ENCODE measurements around a stretch of chr22.

DNA sequence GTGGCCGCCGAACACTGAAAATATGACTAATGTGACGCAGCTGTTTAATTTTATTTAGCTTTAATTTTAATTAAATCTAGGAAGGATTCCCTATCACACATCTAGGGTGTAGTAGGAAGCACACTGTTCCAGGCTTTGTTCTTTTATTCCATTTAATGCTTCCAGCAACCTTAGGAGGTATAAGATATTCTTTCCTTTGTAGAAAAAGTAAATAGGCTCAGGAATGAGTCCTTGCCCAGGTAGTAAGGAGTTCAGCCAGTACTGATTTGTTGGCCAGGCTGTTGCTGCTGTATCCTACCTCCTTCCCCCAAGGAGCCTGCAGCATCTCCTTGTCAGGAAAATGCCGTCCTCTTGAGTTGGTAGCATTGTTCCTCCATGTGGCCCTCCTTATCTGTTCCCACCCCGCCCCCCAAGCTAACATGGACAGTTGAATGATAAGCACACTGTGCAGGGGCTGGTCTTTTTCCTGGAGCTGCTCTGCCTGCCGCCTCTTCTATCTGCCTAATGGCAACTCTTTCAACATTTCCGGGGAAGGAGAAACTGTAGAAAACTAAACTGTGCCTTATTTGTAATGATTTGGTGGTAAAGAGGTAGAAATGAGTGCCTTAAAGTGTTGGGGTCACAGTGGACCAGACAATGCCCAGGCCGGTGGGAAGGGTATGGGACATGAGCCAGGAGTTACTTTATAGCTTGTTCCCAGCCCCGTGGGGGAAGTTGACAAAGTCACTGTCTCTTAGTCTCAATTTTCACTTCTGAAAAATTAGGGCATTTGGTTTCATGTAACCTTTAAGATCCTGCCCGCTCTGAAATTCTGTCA, 4.3 kb downstream of the FAM118A start:
CAGE:
- cytosol, long polyA minus RNA = no peak
- cytosol, long polyA plus RNA = no peak
- long polyA plus RNA = no peak
- nucleus, long polyA minus RNA = no peak
- nucleus, long polyA plus RNA = no peak

DNA sequence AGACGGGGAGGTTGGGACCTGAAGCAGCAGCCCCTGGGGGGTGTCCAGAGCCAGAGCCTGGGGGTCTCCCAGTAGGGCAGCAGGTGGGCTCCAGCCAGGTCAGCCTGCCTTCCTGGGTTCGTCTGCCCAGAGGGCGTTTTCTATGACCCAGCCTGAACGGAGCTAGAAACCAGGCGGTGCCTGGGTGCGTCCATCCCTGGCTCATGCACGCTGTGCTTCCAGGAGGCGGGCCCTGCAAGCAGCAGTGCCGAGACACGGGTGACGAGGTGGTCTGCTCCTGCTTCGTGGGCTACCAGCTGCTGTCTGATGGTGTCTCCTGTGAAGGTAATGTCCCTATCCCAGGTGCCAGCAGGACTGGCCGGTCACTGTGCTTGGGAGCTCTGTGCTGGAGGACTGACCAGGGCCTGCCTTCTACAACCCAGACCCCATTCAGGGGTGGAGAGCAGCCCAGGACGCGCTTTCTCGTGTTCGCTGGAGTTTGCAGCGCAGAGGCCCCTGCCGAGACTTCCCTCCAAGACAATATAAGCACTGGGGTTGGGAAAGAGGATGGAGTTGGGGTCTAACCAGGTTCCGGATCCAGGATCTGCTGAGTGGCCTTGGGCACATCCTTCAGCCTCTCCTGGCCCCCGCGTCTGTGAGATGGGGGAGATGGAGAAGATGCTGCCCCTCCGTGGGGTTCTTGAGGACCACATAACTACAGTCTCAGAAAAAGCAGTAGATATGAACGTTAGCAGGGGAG, 30.3 kb downstream of the FBLN1 start:
CAGE:
- cytosol, long polyA minus RNA = no peak
- cytosol, long polyA plus RNA = no peak
- long polyA plus RNA = no peak
- nucleus, long polyA minus RNA = no peak
- nucleus, long polyA plus RNA = no peak

DNA sequence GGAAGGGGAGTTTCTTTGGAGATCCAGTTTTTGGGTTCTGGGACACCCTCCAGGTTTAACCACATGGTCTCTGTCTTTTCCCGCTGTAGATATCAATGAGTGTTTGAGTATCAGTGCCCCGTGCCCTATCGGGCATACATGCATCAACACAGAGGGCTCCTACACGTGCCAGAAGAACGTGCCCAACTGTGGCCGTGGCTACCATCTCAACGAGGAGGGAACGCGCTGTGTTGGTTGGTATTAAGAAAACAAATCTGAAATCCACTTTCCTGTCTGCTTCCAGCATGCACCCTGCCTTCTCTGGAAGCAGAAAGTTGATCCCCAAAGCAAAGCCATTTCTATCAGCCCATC, 38.4 kb downstream of the FBLN1 start:
CAGE:
- cytosol, long polyA minus RNA = no peak
- cytosol, long polyA plus RNA = no peak
- long polyA plus RNA = no peak
- nucleus, long polyA minus RNA = no peak
- nucleus, long polyA plus RNA = no peak

DNA sequence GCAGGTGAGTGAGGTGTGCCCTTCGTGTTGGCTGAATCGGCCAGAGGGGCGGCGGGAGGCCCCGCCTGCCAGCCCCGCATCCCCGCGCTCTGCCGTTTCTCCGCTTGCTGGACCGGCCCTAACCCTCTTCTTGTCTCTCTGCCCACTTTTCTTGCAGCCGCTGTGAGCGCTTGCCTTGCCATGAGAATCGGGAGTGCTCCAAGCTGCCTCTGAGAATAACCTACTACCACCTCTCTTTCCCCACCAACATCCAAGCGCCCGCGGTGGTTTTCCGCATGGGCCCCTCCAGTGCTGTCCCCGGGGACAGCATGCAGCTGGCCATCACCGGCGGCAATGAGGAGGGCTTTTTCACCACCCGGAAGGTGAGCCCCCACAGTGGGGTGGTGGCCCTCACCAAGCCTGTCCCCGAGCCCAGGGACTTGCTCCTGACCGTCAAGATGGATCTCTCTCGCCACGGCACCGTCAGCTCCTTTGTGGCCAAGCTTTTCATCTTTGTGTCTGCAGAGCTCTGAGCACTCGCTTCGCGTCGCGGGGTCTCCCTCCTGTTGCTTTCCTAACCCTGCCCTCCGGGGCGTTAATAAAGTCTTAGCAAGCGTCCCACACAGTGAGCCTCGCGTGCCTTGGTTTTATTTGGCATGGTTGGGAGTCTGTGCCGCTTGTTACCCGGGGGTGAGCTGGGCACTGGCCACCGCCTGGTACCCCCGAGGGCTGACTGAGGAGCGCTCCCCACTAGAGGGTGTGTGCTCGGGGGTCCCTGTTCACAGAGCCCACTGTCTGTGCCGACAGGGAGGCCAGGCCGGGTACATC, 60.3 kb downstream of the FBLN1 start:
CAGE:
- cytosol, long polyA minus RNA = no peak
- cytosol, long polyA plus RNA = no peak
- long polyA plus RNA = no peak
- nucleus, long polyA minus RNA = start-site peak on the plus strand centred at position 537 of the sequence, 76 bp wide, 29 reads
- nucleus, long polyA plus RNA = no peak

DNA sequence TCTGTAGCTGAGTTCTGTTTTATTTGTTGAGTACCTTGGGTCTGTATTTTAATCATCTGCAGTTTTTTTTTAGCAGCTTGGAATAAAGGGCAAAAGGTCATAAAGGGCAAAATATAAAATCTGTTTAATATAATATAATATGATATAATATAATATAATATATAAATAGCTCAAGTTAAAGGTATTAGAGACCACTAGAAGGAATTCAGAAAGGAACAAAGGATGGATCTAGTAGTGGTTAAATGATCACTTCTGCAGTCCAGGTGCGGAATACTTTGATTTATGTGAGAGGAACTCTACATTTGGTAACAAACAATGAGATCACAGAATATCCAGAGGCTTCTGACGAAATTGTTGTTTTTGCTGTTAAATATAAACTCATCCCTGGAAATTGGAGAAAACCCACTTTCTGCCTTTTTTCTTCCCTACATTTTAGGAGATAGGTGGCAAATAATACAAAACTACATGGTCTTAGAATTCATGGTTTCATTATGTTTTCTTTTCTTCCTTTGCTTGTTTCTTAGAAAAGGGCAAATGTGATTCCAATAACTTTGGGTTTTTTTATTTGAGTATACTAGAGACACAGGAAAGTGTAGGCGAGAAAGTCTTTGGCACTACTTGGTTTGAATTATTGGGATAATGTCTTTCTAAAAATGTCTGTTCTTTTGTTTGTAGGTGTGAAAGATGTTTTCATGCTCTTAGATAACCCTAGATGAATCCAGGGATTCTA, 36.0 kb downstream of the ATXN10 start:
CAGE:
- cytosol, long polyA minus RNA = no peak
- cytosol, long polyA plus RNA = no peak
- long polyA plus RNA = no peak
- nucleus, long polyA minus RNA = no peak
- nucleus, long polyA plus RNA = no peak

DNA sequence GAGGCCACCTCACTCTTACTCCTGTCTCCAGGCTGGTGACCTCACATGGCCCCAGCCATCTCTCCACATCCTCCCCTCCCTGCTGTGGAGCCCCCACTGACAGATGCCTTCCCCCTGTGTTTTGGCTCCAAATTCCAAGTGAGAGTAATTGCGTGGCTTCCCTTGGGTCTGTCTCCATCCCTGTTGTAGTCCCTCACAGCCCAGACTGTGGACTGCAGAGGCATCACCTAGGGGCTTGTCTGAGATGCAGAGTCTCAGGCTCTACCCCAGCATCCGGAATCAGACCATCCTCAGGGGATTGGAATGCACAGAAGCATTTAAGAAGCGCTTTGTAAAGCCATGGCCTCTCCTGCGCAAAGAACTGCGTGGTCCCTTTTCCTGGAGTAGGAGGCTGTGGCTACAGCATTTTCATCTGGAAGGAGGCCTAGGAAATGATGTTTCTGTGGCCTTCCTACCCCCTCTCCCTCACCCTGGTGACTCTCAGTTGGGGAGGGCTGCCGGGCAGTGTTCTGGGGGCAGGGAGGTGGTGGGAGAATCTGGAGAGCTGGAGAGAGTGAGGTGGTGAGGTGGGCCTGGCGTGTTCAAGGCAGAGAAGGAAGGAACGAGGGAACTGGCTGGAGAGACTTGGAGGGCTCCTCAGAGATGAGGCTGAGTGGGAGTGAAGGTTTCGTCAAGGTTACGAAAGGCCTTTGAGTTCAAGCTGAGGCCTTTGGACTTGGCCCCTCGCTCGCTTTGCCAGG, 91.2 kb downstream of the ATXN10 start:
CAGE:
- cytosol, long polyA minus RNA = no peak
- cytosol, long polyA plus RNA = no peak
- long polyA plus RNA = no peak
- nucleus, long polyA minus RNA = no peak
- nucleus, long polyA plus RNA = no peak

GRCh38 chr22:45777515-45778114, 106.0 kb downstream of the ATXN10 start:
CAGE:
- cytosol, long polyA minus RNA = no peak
- cytosol, long polyA plus RNA = no peak
- long polyA plus RNA = no peak
- nucleus, long polyA minus RNA = no peak
- nucleus, long polyA plus RNA = no peak

CAGE:
- cytosol, long polyA minus RNA = no peak
- cytosol, long polyA plus RNA = no peak
- long polyA plus RNA = no peak
- nucleus, long polyA minus RNA = no peak
- nucleus, long polyA plus RNA = no peak
Measured at GRCh38 chr22:45903236-45903741, 73.7 kb downstream of the WNT7B start.

DNA sequence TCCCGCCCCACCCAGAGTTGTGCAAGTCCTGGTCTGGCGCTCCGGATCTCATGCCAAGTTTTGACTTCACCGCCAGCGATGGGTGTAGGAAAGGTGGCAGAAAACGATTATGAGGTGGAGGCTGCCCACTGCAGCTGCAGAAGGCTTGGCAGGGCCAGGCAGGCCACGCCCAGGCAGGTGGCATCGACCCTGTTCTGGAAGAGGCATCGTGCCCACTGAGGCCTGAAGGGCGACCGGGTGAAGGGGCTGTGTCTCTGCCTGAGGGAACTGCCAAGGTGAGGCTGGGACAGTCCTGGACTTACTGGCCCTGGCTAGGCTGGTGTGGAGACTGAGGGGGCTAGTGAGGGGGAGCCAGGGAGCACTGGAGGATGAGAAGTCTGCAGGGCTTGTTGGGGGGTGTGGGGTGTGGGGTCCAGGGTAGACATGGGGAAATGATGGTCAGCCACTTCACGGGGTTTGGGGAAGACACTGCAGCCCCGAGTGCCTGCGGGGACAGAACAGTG, 64.9 kb downstream of the WNT7B start:
CAGE:
- cytosol, long polyA minus RNA = no peak
- cytosol, long polyA plus RNA = no peak
- long polyA plus RNA = no peak
- nucleus, long polyA minus RNA = no peak
- nucleus, long polyA plus RNA = no peak

DNA sequence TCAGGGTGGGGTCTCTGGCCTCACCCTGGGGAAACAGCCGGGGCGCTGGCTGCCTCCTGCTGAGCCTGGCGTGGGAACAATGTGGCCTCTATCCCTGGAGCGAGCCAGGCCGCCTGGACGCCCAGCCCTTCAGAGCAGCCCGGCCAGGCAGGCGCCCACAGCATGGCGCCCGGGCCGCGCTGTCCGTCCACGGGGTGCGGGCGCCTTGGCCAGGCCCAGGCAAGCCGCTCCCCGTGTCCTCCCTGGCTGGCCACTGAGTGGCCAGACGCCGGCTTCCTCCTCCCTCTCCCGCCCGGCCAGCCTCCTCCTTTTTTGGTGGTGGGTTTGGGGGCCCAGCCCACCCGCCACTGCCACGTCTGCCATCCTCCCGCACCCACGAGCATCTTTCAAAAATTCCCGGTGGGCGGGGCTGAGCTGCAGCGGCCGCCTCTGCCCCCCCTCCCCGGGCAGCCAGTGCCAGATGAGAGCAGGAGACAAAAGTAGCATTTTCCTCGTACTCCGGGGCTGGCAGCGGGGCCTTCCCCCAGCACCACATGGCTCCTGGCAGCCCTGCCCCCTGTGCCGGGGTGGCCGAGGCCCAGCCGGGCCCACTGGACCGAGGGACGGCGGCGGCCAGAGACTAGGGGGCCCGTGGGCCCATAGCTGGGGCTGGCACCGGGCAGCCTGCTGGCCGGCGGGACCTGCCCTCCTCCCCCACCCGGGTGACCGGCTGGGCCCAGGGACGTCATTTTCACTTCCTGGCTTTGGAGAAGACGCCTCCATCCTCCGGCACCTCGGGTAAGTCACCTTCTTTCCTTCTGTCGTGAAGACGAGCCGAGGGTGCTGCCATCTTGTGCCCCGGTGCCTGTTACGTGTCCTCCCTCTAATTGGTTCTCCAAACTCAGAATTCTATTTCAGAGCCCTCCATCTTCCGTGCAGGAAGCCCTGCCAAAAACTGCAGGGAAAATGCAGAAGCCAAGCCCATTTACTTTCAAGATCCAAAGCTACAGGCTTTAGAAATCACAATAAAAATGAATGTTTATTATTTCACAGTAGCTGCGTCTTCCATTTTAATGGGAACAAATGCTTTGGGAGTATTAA, 70.1 kb upstream of the PPARA start:
CAGE:
- cytosol, long polyA minus RNA = no peak
- cytosol, long polyA plus RNA = start-site peak on the plus strand centred at position 471 of the sequence, 47 bp wide, 40 and 18 reads in 2 replicates
- long polyA plus RNA = no peak
- nucleus, long polyA minus RNA = no peak
- nucleus, long polyA plus RNA = no peak

GRCh38 chr22:46086675-46087659, 63.4 kb upstream of the PPARA start:
CAGE:
- cytosol, long polyA minus RNA = no peak
- cytosol, long polyA plus RNA = no peak
- long polyA plus RNA = no peak
- nucleus, long polyA minus RNA = no peak
- nucleus, long polyA plus RNA = no peak

DNA sequence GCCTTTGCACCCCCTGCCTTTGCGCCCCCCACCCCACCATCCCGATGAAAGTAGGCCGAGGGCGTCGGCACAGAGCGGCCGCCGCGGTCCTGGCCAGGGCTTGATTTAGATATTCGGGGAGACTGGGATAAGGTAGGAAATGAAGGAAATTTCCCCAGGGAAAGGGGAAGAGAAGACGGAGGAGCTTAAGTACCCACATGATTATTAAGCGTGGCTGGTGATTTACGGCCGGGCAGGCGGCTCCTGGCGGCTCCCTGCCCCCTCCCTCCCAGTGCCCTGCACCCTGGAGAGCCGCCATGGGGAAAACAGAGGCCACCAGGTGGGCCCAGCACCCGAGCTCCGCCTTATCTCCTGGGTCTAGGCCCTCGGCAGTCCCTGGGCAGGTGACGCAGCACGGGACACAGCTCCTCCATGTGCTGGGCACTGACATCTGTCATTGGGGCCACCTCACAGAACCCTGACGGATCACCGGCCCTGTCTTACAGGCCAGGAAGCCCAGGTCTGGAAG, 60.4 kb upstream of the PPARA start:
CAGE:
- cytosol, long polyA minus RNA = no peak
- cytosol, long polyA plus RNA = no peak
- long polyA plus RNA = no peak
- nucleus, long polyA minus RNA = no peak
- nucleus, long polyA plus RNA = no peak

GRCh38 chr22:46090411-46090764, 59.9 kb upstream of the PPARA start:
CAGE:
- cytosol, long polyA minus RNA = no peak
- cytosol, long polyA plus RNA = no peak
- long polyA plus RNA = no peak
- nucleus, long polyA minus RNA = no peak
- nucleus, long polyA plus RNA = no peak

DNA sequence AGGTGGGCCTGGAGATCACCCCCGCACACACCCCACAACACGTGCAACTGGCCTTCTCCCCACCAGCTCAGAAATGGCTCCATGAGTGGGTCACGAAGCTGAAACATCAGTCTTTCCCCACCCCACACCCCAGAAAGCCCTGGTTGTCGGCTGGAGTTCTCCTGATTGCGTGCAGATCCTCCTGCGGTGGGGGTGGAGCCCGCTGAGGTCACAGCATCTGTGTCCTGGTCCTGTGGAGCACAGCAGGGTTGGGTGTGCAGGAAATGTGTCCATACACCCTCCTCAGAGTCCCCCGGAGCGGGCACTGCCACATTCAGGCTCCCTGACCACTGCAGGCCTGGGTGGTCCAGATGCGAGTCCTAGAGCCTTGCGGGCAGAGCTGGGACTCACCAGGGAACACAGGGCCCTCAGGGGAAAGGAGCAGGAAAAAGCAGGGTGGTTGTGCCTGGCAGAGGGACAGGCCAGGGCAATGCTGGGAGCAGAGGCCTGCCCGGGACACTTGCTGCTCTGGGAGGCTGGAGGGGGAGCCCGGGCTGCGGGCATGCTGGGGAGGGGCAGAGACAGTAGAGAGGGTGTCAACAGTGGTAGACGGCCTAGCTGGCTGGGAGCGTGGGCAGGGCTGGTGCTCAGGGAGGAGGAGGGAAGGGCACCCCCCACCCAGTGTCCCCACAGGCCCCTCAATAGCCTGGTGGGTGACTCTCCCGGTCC, 42.4 kb upstream of the PPARA start:
CAGE:
- cytosol, long polyA minus RNA = no peak
- cytosol, long polyA plus RNA = no peak
- long polyA plus RNA = no peak
- nucleus, long polyA minus RNA = no peak
- nucleus, long polyA plus RNA = no peak

GRCh38 chr22:46112672-46113347, 37.5 kb upstream of the PPARA start:
CAGE:
- cytosol, long polyA minus RNA = no peak
- cytosol, long polyA plus RNA = no peak
- long polyA plus RNA = no peak
- nucleus, long polyA minus RNA = no peak
- nucleus, long polyA plus RNA = no peak

DNA sequence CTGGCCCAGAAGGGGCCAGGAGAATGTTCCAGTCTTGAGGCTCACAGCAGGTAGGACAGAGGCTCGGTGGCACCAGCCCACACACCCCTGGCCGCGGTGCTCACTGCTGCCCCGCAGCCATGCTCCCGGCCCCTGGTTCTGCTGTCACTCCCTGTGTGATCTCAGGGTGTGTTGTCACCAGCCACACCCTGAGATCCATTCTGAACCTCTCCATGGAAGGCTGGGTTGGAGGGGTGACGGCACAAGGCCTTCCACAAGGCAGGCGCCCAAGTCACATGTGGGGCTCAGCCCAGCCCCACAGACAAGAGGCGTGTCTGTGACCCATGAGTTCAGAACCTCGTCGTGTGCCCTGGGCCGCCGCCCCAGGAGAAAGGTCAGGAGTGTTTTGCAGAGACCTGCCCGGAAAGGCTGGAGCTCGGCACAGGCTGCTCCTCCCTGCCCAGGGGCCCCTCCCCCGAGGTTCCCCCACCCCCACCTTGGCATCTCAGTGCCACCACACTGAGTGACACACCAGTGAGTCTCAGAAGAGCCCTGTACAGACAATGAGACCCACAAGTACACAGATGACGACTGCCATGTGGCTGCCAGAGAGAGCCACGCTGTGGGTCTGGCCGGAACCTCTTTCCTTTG, 23.9 kb upstream of the PPARA start:
CAGE:
- cytosol, long polyA minus RNA = no peak
- cytosol, long polyA plus RNA = no peak
- long polyA plus RNA = no peak
- nucleus, long polyA minus RNA = no peak
- nucleus, long polyA plus RNA = no peak

DNA sequence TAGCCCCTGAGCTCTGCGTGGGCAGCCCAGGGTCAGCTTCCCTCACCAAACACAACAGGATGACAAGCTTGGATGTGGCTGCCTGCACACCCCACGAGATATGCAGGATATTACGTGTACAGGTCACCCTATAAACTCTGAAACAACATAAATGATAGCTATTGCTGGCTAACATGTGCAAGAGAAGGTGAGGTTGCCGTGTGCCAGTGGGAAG, 1.4 kb upstream of the PPARA start:
CAGE:
- cytosol, long polyA minus RNA = no peak
- cytosol, long polyA plus RNA = no peak
- long polyA plus RNA = no peak
- nucleus, long polyA minus RNA = no peak
- nucleus, long polyA plus RNA = no peak

DNA sequence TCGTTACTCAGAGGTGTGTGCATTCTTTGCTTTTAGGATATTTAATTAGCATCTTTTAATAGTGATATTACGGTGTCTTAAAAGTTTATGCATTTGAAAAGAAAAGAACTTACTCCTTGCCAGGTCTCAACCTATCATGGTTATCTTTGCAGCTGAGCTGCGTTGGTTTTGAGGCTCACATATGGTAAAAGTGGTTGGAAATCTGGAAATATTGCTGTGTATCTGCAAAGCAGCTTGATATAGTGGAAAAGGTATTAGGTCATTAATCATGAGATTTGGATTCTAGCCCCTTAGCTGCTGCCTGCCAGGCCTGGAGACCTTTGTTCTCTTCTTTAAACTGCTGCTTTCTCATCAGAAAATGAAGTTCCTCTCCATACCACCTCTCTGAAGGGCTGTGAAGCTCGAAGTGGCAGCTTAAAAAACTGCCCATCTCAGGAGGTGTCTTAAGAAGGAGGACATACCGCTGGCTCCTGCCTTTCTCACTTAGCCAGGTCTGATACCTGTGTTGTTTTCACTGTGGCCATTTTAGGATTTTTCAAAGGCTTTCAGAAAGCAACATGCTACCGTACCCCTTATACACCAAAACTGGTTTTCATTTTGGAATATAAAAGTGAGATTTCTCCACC, 5.7 kb downstream of the PPARA start:
CAGE:
- cytosol, long polyA minus RNA = no peak
- cytosol, long polyA plus RNA = no peak
- long polyA plus RNA = no peak
- nucleus, long polyA minus RNA = no peak
- nucleus, long polyA plus RNA = no peak

DNA sequence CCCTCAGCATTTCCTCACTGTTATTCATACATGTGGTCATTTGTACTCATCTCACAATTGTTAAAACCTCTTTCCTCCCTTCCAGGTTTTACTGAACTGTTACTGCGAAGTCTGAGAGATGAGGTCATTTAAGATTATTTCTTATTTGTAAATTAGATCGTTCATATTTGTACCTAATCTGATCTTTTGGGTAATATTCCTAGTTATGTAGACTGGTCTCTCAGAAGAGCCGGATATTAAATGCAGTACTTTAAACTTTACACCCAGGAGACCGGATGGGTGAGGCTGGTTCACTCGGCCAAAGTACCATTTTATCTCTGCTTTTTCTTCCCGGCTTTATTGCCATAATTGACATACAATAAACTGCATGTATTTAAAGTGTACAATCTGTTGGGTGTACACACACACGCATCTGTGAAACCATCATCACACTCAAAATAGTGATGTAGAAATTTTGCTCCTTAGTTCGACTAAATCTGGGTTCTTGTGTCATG, 47.0 kb downstream of the CDPF1 start:
CAGE:
- cytosol, long polyA minus RNA = no peak
- cytosol, long polyA plus RNA = no peak
- long polyA plus RNA = no peak
- nucleus, long polyA minus RNA = no peak
- nucleus, long polyA plus RNA = no peak

CAGE:
- cytosol, long polyA minus RNA = no peak
- cytosol, long polyA plus RNA = no peak
- long polyA plus RNA = no peak
- nucleus, long polyA minus RNA = no peak
- nucleus, long polyA plus RNA = no peak
Measured at GRCh38 chr22:46203570-46204080, 46.5 kb downstream of the CDPF1 start.

Data from keratinocyte (primary cell).